Iris pigment epithelial cell (primary cell): ENCODE measurements around the genes DHRS7 and MNAT1.

DNA sequence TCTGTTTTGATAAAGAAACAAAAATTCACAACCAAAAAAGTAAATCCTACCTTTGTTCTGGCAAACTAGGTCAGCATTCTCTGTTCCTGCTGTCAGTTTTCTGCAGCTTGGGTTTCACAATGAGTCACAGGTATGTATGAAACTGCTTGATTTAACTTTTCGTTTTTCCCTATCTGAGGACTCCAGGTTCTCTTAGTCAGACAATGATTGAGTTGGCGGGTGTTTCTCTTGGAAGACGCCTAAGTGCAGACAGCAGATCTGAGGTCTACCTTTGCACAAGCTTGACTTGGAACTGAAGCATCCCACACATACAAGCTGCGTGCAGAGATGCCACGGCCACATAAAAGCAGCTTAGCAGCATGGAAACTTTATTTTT is 208.1 kb downstream of the EXOC5 start:
- RRBS = no CpG with 5 or more reads among the region's 5 CpGs

GRCh38 chr14:58098326-58099161 is 53.5 kb downstream of the ARMH4 start:
- RRBS = no CpG with 5 or more reads among the region's 8 CpGs

GRCh38 chr14:58645587-58646127 is 7.9 kb downstream of the DACT1 start:
- RRBS = no CpG with 5 or more reads among the region's 23 CpGs

GRCh38 chr14:58660019-58660414 is 22.3 kb downstream of the DACT1 start:
- RRBS = no CpG with 5 or more reads among the region's 4 CpGs

DNA sequence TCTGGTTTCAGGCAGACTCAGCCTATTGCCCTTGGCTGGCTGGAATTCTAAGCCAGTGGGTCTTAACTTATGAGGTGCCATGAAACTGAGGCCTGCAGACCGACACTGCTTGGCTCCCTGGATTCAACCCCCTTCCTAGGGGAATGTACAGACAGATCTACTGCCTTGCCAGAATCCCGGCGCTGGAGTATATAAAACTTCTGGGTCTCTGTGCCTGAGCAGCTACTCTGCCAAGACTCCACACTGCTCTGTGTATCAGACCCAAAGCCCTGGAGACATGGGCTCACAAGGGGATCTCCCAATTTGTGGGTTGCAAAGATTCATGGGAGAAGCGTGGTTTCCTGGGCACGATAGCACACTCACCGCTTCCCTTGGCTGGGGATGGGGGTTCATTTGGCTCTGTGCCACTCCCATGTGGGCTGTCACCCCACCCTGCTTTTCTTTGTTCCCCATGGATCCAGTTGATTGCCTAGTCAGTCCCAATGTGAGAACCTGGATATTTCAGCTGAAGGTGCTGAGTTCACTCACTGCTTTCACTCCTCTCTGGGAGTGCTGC is 40.1 kb upstream of the PCNX4 start:
- RRBS = no CpG with 5 or more reads among the region's 6 CpGs

- RRBS = no CpG with 5 or more reads among the region's 14 CpGs
Observed at GRCh38 chr14:60092596-60093240, 995 bp downstream of the PCNX4 start.

DNA sequence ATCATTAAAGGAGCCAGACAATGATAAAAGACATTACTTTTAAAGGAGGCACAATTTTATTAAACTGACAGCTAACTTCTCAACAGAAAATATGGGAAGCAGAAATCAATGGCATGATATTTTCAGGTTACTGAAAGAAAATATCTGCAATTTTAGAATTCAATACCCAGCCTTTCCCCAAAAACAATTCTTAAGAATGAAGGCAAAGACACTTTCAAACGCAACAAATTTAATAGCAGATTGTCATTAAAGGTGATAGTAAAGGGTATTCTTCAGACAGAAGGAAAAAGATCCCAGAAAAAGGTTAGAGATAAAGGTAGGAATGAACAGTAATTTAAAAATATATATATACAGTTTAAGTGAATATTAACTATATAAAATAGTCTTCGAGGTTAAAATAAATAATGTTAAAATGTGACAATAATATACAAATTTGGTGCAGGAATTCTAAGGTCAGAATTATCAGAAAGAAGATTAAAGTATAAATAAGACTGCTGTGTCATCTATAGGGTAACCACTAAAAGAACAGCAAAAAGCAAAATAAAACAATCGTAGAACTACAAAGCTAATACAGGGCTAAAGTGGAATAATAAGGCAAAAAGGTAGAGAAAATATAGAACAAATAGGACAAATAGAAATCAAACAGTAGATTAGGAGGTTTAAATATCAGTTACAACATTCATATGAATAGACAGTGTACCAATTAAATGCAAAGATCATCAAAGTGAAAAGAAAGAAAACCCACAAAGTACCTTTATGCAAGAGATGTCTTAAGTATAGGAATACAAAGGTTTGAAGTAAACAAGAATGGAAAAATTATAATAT is 26.5 kb downstream of the DHRS7 start:
- RRBS = no CpG with 5 or more reads among the region's 3 CpGs

GRCh38 chr14:60164251-60165163 is 691 bp downstream of the DHRS7 start:
- RRBS = no CpG with 5 or more reads among the region's 31 CpGs

- RRBS = 1% methylated on average over 10 of the region's 48 CpGs
Observed at GRCh38 chr14:60165164-60165853, at the start of gene DHRS7. TSS of gene DHRS7 (minus strand) at chr14:60165398.

GRCh38 chr14:60250375-60250628 is 1.3 kb downstream of the PPM1A start:
- RRBS = no CpG with 5 or more reads among the region's 2 CpGs

GRCh38 chr14:60642069-60642879 is 7.0 kb downstream of the SIX1 start:
- RRBS = no CpG with 5 or more reads among the region's 61 CpGs

GRCh38 chr14:60646631-60646833 is 2.7 kb downstream of the SIX1 start:
- RRBS = no CpG with 5 or more reads among the region's 1 CpG

DNA sequence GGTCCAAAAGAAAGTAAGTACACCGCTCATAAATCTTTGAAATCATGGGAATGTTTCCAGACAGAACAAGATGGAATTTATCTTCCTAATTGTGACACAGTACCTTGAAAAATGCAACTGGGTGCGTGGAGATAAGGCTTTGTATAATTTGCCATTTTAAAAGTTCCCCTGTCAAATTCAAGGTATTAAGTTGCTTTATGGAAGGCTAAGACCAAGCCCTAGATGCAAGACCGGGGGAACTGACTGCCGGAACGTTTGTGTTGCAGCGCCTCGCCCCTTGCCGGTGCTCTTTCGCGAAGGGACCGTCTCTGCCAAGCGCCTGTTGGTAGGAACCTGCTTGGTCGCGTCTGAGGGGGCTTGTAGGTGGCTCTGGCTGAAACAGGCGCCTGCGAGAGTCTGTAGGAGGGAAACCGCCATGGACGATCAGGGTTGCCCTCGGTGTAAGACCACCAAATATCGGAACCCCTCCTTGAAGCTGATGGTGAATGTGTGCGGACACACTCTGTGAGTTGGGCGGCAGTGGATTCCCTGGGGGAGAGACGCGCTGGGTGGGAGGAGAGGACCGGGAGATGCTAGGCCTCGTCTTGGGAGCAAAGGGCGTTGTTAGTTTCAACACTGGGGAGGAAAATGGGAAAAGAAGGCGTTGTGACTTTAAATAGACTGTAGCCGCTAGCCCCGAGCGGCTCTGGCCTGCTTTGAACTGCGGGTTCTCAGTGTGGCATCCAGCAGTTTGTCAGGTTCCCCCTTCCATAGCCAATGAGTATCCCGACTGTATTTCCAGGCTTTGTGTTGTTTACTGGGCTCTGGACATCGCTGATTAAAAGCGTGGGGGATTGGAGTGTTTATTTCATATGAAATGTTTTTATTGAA is at the start of gene MNAT1:
TSS of gene MNAT1 (plus strand) at position 314 of the 870 bp plus-strand sequence.
- RRBS = no CpG with 5 or more reads among the region's 35 CpGs

DNA sequence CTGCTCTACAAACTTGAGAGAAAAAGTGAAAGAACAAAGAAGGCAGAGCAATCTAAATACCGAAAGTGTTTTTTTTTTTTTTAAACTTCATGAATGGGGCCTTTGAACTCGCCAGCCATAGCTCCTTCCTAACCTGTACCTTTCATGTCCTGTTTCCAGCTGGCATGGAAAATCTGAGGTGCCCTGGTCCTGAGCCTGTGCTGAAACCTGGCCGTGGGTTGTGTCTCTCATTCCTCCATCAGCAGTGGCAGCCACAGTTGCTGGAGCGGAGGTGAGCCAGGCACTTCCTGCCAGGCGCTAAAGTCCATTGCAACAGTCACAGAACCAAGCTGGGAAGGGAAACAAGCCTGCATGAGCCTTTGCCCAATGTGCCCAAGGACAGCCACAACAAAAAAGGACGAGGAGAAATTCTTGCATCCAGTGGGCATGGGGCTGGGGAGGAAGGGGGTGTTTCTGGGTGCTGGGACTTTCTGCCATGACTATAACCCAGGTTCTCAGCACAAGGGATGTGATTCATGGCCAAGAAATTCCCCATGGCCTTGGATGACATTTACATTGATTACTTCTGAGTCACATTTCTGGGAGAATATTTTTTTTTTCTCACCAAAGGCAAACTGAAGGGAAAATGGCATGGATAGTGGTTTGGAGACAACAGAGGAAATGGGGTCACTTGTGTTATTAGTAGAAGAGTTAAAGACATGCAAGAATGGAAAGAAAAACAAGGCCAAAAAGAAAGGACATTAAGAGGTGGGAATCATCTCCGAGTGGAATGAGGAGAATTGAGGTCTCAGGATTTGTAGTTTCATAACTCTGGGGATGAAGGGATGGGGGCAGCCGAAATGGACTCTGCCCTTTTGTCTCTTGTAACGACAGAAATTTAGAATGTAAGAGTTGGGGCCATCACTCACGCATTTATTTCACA is 102.5 kb downstream of the TMEM30B start:
- RRBS = no CpG with 5 or more reads among the region's 10 CpGs

DNA sequence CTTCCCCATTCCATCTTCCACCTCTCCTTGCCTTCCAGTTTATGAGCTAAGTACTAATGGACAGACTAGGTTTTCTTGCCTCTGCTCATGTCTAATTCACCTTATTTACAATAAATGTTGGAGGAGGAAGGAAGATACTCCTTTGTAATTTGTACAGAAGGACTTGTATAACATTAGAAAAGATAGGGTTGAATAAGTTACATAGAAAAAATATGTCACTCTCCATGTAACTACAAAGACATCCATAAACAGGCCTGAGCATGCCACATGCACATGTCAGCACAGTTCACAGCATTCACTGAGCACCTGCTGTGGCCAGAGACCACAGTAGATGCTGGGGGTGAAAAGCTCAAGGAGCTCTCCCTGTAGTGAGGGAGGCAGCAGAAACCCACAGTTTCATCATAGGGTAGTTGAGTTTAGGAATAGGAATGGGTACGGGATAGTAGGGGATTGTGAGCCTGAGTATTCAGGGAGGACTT is 19.9 kb downstream of the PRKCH start:
- RRBS = no CpG with 5 or more reads among the region's 1 CpG

GRCh38 chr14:61344999-61345527 is 23.7 kb downstream of the PRKCH start:
- RRBS = no CpG with 5 or more reads among the region's 2 CpGs

GRCh38 chr14:61355777-61356468 is 34.5 kb downstream of the PRKCH start:
- RRBS = no CpG with 5 or more reads among the region's 10 CpGs

DNA sequence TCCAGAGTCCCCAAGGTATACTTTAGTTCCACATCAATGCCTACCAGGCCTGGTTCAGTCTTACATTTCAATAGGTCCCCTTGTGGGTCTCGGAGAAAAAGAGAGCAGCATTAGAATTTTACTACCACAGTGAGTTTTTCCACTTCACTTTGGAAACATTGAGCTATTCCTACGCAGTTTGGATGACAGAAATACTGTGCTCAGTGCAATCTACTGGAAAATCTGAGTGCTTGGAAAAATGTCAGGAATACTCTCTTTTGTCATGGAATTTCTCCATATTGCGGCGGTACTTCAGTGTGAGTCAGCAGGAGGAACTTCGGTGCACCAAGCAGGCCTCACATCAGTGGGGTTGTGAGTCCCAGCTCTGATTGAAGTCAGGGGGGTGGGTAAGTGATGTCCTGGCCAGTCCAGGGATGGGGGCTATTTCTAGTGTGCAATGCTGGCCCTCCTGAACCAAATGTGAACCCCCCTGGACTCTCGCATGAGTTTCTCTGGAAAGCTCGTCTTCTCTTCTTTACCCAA is 184.7 kb downstream of the PRKCH start:
- RRBS = no CpG with 5 or more reads among the region's 7 CpGs

DNA sequence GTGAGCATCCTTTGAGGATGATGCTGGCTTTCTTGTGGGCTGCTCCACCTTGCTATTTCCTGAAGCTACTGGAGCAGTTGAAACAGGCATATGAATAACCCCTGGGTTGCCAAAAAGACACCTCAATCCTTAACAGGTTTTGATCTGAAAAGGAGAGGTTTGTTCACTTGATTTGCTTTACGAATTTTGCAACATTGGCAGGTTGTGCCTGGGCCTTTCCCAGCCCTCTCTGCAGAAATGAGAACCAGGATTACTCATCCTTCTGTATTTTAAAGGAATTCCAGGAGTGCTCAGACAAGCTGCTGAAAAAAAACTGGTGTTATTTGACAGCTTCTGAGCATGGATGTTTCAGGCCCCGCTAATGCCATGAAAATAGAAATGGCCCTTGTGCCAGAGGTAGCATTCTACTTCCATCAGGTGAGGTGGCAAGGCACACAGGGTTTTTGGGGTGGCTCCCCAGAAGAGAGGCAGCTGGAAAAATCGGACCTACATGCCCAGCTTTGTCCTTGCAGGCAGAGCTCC is 121.2 kb upstream of the HIF1A start:
- RRBS = no CpG with 5 or more reads among the region's 3 CpGs

- RRBS = no CpG with 5 or more reads among the region's 4 CpGs
Observed at GRCh38 chr14:61603733-61604064, 91.6 kb upstream of the HIF1A start.